Amniotic epithelial cell (primary cell): ENCODE results near the gene GLI3.

DNA sequence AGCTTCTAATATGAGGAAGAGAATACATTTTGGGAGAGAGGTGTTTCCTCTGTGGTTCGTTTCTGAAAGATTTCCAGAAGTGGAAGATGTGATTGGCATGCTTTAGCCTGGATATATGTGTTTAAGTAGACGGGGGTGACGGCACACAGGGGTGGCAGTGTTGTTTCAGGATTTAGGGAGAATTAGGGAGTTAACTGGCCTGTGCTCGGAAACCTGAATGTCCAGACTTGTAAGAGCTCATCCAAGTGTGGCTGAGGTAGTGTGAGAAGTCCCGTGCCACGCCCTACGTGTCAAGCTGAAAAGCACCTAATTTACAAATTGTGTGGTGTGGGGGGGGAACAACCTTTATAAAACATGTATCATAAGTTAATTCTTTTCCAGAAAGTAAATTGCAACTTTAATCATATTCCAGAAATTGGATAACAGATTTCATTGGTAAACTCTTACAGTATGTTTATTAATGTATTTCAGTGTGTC lies 1.1 kb downstream of the RALA start:
- RRBS, result no CpG with 5 or more reads among the region's 7 CpGs

DNA sequence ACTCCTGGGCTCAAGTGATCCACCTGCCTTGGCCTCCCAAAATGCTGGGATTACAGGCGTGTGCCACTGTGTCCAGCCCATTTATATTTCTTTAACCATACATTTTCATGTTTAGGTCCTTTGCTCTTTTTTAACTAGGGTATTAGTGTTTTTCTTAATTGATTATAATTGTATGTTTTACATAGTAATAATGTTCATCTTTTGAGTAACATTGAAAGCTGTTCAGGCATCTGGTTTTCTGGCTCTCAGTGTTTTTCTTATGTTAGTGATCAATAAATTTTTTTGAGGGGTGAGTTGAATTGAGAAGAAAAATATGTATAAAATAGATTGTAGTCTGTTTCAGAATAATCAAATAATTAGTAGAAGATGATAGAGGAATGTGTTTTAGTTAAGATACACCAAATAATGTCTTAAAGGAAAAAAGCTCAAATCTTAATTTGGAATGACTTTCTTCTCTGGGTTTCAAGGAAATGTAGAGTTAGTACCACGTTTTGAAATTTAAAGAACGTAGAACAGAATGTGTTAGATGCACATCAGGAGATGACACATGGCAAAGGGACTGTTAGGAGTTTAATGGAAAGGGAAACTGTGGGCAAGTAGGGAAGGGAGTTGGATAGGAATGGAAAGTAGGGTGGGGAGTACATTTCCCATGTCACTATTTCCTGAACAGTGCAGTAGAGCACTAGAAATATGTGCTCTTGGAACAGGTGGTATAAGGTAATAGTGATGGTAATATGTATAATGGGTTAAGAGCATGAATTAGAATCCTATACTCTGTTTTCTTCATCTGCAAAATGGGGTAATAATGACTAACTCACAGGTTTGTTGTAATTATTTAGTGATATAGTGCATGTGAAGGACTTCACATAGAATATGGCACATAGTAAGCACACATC lies 64.9 kb downstream of the CDK13 start:
- RRBS, result no CpG with 5 or more reads among the region's 3 CpGs

- RRBS, result no CpG with 5 or more reads among the region's 14 CpGs
These were observed 40.1 kb downstream of the MPLKIP start for GRCh38 chr7:40093870-40095187.

GRCh38 chr7:40095188-40096001 lies 39.0 kb downstream of the MPLKIP start:
- RRBS, result no CpG with 5 or more reads among the region's 1 CpG

DNA sequence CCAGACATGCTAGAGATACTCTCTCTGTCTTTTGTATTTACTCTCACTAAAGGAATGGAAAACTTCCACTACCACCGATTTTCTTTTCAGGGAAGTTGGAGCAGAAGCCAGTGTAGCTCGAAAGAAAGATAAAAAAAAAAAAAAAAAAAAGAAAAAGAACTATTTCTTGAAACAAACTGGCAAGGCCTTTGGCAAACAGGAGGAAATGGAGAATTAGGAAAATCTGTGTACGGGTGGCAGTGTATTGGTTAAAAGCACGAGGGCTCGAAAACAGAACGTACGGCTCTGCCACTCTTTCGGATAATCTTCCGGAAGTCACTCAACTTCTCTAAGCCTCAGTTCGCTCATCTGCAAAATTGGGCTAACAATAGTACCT lies 677 bp downstream of the MPLKIP start:
- RRBS, result no CpG with 5 or more reads among the region's 10 CpGs

GRCh38 chr7:40221865-40222382 lies 87.1 kb downstream of the SUGCT start:
- RRBS, result no CpG with 5 or more reads among the region's 4 CpGs

- RRBS, result 94% methylated on average over 5 of the region's 25 CpGs
These were observed 553.4 kb downstream of the INHBA start for GRCh38 chr7:41149385-41149937.

DNA sequence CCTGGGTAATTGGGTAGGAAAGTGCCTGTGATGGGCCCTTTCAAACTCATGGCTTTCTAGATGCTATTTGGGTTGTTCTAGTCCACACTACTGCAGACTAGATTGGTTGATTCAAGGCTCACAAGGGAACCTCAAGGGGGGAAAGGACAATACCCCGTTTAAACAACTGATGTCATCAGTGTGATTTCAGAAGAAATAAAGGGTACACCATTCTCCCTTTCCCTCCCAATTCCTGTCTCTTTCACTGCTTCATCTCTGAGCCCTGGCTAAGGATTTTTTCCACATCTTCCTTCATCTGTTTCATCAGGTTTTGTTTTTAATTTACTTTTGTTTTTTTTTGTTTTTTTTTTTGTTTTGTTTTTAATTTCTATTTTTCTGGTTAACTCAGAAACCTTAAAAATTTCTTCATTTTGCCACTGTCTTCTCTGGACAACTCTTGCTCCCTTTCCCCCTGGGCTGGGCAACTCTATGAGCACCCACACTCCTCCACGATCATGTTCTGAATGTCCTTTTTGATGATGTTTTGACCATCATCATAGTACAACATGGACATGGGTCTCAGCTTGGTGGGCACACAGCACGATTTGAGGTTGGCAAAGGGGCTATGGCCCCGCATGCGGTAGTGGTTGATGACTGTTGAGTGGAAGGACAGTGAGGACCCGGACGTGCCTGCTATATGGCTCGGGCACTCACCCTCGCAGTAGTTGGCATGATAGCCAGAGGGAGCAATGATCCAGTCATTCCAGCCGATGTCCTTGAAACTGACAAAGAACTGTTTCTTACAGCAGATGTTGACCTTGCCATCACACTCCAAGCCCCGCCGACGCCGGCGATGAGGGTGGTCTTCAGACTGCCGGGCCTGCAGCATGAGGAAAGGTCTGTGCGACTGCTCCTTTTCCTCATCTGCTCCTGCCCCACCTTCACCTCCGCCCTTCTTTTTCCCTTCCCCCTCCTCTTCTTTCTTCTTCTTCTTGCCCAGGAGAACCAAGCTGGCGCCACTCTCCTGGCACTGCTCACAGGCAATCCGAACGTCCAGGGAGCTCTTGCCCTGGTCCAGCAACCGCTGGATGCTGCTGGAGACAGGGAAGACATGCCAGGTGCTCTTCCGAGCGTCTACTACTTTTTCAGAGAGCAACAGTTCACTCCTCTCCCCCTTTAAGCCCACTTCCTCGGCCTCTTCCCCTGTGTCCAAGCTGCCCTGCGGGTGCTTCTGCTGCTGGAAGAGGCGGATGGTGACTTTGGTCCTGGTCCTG lies 13.3 kb downstream of the INHBA start:
- RRBS, result no CpG with 5 or more reads among the region's 27 CpGs

DNA sequence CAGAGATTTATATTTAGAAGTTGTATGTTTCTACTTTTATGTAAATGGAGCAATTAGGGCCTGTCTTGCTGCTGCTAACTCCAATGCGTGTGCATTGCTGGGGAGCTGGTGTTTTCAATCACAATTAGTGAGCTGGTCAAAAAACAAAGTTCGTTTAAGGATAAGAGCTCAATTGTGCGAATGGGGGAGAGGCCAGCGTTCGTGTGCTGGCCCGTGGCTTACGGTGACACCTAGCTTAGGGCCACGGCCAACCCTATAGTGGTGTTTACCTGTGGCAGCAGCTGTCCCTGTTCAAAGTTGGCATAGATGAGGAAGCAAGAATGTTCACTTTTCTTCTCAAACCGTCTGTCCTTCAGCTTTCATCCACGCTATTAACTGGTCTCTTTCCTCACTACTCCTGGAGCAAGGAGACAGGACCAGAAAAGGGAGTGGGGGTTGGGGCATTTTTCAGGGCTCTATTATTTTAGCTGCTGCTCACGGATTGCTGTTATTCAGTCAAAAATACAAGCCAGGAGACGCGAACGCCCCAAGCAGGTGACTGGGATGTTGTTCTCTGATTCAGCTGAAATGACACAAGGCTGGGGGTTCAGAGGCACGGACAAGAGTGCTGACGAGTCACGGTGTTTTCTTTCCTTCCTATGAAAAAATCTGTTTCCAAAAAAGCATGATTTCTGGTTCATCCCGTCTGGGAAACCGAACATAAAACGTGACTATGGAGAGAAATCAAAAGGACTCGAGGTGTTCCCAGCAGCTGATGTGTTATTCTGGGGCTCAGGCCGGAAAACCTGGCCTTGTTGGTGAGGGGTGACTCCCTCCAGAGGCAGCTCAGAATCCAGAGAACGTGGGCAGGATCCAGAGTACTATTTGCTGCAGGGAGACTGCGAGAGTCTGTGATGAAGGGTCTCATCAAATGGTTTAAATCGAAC lies 3.3 kb upstream of the INHBA start:
- RRBS, result no CpG with 5 or more reads among the region's 25 CpGs

DNA sequence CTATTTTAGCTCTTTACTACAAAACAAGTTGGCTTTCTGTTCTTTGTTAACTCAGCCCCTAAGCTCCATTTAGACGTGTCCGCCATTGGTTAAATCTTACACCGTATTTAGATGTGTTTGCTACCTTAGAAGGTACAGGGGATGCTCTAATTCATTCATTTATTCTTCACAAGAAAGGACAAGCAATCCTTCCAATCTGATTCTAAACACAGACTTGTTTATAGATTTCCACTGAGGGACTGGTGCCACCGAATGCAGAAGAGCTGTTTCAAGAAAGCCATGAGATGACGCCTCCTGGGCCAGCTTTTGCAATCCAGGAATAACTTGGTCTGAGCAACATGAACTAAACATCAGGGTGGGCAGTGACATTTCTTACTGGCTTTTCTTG lies 186.6 kb downstream of the GLI3 start:
- RRBS, result no CpG with 5 or more reads among the region's 5 CpGs

GRCh38 chr7:42152778-42153089 lies 84.3 kb downstream of the GLI3 start:
- RRBS, result no CpG with 5 or more reads among the region's 5 CpGs

GRCh38 chr7:42237116-42237776 lies at the start of gene GLI3:
TSS of gene GLI3 (minus strand) at chr7:42237209.
- RRBS, result 8% methylated on average over 11 of the region's 63 CpGs

DNA sequence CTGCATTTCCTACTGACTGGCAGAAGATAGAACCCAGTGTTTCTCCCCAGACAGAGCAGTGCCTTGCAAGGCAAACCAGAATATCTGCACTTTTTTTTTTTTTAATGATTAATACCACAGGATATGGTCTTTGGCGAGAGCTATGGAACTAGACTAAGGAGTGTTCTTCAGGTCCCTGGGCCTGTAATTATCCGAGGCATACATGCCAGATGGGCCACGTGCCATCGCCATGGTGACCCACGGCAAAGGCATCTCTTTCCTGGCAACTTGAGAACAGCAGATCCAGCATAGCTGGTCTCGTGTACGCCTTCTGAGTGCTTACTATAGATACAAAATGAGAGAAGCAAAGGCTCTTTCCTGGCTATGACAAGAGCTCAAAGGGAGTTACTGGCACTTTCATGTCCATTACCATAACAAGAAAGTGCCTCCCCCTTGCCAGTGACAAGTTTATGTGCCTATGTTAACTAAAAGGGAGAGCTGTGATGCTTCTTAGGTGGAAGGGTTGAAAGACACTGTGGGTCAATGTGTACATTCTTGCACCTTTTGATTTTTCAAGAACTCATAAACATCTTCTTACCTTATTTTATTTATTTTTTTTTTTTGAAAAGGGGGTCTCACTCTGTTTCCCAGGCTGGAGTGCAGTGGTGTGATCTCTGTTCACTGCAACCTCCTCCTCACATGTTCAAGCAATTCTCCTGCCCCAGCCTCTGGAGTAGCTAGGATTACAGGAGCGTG lies 26.0 kb upstream of the GLI3 start:
- RRBS, result no CpG with 5 or more reads among the region's 8 CpGs

DNA sequence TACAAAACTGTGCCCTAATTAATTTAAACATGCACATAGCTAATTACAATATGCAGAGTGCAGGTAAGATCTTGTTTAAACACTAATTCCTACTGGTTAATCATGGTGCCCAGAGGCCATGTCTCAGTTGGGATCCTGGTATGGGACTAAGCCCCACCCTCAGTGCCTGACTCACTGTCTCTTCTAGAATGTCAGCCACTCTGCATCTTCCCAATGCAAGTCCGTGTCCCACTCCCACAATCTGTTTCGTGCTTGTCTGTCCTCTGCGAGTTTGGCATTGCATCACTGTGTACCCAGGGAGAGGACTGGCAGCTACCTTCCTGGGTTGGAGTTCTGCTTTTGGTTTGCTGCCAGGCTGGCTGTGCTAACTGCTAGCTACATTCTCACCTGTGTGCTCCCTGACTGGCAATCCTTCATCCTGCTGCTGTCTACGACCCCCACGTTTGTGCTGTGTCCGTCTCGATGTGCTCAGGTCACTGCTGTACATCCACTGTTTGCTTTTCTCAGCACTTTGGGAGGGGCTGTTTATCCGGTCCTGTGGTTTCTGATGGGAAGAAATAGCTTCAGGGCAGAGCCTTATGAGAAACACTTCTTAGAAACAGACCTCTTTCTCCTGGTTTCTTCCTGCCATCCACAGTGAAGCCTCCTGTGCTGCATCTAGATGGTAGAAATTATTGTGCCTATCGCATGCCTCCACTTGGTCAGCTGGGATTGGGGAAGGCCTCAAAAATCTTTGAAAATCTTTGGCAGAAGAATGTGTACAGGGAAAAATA lies 56.1 kb upstream of the GLI3 start:
- RRBS, result no CpG with 5 or more reads among the region's 9 CpGs

DNA sequence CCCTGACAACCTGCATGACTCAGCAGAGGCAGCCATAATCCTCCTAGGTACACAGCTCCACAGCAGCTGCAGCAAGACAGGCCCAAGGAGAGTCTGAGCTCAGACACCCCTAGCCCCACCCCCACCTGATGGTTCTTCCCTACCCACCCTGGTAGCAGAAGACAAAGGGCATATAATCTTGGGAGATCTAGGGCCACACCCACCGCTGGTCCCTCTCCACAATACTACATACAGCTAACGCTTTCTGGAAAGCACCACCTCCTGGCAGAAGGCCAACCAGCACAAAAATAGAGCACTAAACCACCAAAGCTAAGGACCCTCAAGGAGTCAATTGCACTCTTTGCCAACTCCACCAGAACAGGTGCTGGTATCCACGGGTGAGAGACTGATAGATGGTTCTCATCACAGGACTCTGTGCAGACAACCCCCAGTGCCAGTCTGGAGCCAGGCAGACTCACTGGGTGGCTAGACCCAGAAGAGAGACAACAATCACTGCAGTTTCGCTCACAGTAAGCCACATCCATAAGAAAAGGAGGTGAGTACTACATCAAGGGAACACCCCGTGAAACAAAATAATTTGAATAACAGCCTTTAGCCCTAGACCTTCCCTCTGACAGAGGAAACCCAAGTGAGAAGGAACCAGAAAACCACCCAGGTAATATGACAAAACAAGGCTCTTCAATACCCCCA lies 18.2 kb downstream of the C7orf25 start:
- RRBS, result no CpG with 5 or more reads among the region's 5 CpGs

GRCh38 chr7:43072482-43073134 lies 39.8 kb upstream of the HECW1 start:
- RRBS, result no CpG with 5 or more reads among the region's 8 CpGs

DNA sequence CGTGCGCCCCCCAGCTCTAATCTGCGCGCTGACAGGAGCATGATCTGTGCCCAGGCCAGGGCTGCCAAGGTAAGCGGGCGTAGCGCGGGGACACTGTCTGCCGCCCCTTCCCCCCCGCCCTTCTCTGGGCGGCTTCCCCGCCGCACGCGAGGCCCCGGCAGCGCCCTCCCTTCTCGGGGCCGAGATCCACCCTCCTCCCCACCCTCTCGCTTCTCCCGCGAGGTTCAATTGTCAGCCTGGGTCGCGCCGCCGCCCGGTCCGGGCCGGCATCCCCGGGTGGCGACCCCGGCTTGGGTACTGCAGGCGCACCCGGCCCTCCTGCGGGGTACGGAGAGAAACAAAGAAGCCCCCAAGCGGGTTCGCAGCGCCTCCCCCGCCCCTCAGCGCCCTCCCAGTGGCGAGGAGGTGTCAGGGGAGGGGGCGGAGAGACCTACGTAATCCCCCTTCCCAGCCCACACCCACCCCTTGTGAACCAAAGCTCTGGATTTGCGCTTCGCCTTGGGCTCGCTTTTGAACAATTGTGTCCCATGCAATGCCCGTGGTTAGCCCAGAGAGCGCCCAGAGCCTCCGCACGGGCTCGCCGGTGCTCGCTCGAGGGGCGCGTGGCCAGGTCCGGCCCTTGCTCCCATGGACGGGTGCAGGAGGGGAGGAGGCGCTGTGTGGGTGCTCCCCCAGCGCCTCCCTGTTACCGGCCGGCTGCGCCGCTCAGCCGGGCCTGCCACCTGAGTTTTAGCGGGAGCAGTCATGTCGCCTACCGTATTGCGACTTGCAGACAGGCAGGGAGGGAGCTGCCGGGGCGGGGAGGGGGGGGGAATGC lies 630 bp downstream of the HECW1 start:
- RRBS, result 2% methylated on average over 13 of the region's 72 CpGs

- RRBS, result no CpG with 5 or more reads among the region's 8 CpGs
These were observed 181.8 kb downstream of the HECW1 start for GRCh38 chr7:43294025-43294844.

- RRBS, result no CpG with 5 or more reads among the region's 3 CpGs
These were observed 54.6 kb downstream of the STK17A start for GRCh38 chr7:43637400-43637982.

DNA sequence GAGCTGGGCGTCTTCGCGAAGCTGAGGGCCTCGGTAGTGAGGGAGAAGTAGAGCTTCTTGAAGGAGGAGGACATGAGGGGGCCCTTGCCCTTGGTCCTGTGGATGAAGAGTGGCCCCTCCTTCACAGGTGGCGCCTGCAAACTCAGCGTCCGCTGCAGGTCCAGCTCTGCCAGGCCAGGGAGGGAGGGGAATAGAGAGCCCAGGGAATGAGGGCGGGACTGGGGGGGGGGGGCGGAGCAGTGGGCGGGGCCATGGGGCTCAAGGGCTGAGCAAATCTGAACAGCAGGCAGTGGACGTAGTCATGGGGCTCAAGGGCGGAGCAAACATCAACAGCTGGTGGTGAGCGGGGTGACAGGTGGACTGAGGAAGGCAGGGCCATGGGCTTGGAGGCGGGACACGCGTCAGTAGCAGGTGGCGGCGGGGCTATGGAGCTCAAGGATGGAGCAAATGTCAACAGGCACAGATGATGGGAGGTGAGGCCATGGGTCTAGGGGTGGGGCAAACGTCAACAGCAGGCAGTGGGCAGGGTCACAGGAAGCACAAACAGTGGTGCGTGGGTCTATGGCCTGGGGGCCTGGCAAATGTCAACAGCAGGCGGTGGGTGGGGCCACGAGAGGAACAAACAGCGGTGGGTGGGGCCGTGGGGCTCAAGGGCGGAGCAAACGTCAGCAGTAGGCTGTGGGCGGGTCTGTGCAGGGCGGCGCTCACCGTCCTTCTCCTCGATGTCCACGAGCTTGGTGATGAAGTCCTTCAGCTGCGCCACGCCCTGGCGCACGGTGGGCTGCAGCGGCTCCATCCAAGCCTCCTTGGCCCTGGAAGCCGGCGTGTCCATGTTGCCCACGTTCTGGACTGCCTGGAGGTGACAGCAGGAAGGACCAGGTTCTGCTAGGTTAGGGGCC lies 5.4 kb upstream of the DBNL start:
- RRBS, result no CpG with 5 or more reads among the region's 40 CpGs